Vein endothelial cell (primary cell): ENCODE measurements around the gene KBTBD12.

DNA sequence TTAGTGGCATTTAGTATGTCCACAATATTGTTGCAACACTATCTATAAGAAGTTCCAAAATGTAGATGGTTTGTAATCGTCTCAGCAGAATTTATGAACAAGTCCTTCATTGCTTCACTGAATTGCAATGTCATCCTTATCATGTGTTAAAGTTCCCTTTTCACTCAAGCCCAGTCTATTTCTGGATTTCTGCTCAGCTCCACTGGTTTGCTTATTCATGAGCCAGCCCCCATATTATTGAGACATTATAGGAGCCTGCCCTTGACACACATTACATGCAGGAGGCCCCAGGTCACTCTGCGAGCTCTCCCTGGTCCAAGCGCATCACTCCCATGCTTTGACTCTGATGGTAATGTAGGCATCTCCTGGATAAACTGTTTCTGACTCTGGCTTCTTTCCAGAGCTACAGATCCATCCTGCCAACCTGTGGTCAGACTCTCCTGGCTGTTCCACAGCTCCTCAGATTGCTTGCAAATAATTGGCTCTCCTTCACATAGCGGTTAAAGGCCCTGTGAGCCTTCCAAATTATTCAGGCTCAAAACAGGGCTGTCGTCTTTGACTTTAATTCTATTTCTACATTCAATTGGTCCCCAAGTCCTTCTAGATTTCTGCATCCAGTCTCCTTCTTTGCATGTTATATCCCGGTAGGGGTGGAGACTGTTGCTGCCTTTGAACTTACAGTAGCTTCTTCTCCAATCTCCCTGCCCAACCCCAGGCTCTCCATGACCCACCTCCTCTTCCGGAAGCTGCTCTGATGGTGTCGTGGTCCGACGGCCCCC is 57.0 kb downstream of the ABTB1 start:
- CAGE, long polyA plus RNA = no peak

GRCh38 chr3:127754695-127755494 is 67.4 kb downstream of the MGLL start:
- CAGE, long polyA plus RNA = no peak

GRCh38 chr3:127759408-127760026 is 62.8 kb downstream of the MGLL start:
- CAGE, long polyA plus RNA = no peak

DNA sequence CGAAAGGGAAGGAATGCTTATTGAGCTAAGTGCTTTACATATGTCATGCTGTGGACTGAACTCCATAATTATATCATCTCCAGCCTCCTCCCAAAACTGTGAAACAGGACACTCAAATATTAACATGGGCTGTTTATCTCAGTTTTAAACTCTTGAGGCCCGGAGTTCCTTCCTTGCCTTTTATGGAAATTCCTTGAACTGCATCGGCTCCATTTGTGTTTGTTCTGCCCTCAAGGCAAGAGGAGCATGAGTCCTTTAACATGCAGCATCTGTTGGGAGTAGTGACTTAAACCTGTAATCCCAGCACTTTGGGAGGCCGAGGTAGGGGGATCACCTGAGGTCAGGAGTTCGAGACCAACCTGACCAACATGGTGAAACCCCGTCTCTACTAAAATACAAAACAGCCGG is 30.8 kb downstream of the MGLL start:
- CAGE, long polyA plus RNA = no peak

GRCh38 chr3:127914105-127914408 is 975 bp upstream of the KBTBD12 start:
- CAGE, long polyA plus RNA = no peak

GRCh38 chr3:127914995-127916105 is at the start of gene KBTBD12:
TSS of gene KBTBD12 (plus strand) at chr3:127915232.
- CAGE, long polyA plus RNA = no peak

DNA sequence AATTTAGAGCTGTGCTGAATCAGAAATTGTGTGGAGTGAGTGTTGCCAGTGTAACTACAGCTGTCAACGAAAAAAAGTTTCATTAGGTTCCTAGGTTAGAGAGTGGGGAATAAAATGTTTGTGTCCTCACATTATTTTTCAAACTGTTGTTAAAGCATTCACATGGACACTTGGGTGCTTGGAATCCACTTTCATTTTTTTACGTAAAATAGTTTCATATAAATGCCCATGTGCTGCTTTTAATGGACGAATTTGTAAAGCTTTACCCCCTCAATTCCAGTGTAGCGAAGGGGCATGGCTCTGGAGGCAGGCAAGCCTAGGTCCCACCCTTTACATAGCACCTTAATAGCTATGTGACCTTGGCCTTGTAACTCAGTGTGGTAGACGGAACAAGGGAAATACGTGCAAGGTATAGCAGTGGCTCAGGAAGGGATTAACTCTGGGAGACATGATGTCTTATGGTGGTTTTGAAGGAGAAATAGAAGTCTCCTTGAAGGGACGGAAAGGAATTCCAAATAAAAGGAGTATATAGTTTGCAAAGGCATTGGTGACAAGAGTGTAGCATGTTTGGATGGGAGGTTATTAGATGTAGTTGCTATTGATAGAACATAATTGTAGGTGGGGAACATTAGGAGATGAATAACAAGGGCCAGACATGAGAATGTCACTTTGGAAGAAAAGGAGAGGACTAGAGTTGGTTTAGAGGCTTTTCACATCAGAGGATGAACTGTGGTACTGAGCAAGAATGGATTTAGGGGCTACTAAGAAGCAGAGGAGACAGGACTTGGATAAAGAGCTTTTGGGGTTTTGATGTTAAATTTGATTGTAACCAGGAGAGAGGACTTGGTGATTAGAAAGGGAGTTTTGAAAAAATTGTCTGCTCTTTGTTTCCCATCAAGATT is 1.5 kb downstream of the SEC61A1 start:
- CAGE, long polyA plus RNA = no peak

DNA sequence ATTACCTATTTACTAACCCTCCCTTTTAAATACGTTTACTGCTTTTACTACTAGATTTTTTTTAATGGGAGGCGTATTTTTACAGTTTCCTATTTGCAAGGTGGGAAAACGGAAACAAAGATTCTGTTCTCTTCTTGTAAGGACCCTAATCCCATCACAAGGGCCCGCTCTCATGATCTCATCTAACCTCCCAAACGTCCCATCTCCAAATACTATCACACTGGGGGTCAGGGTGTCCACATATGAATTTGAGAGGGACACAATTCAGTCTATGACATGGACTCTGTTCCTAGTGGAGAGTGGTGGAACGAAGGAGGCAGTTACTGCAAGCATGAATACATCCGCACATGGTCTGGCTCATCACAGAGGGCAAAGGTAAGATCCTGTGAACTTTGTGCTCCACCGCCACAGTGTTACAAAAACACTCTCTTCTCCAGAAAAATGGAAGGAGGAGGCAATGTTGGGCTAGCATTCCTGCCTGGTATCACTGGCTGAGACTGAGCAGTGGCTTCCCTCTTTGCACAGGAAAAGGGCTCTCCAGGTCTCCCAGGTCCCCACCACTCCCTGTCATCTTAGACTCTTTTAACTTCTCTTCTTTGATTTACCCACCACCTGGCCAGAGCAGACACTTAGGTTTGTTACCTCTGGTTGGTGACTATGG is 1.6 kb upstream of the EEFSEC start:
- CAGE, long polyA plus RNA = no peak

- CAGE, long polyA plus RNA = no peak
These were observed 97.4 kb downstream of the DNAJB8 start for GRCh38 chr3:128369177-128369879.

DNA sequence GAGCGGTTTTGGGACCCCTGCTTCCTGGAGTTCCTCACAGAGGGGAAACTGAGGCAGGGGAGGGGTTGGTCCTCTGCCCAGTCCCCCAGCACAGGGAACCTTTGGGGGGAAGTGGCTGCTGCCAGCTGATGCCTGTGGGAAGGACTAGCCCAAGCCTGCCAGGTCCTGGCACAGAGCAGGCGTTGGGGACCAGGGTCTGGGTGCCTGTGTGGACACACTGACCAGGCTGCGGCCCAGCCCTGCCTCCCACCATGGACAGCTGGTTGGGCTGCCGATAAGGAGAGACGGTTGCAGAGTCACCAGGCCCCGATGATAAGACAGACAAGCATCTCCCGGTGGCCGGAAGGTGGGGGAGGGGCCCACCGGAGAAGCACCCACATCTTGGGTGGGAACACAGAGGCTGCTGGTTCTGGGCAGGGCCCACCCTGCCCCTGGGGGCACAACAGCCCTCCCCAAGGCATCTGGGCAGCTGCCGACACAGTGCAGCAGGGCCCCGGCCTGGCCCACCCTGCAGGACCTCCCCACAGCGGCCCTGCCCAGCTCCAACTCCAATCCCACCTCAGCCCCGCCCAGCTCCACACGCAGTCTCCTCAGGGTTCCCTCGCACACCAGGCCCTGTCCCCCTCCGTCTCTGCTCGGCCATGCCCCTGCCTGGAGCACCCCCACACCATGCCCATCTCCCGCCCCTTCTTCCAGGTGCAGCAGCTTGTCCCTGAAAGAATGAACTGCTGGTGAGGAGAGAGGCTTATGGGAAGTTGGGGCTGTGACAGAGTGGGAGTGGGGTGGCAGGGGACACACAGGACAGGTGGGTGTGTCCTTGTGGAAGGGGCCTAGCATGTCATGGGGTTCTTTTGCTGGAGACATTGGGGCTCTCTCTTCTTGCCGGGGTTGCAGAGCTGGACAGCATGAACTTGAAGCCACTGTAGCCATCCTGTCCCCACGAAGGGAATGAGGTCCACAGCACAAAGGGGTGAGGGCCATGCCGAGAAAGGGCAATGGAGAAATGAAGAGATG is 50.6 kb downstream of the DNAJB8 start:
- CAGE, long polyA plus RNA = no peak

DNA sequence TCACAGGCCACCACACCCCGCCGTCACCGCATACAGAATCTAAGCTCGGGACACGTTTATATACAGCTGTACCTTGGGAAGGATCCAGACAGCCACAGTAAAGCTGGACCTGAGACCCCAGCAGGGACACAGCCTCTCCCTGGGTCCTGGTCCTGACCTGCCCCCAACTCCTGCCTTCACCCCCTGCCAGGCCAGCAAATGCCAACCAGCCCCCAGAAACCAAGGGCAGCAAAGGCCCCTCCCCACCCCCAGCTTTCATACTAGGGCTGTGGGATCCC is 13.0 kb upstream of the DNAJB8 start:
- CAGE, long polyA plus RNA = no peak

DNA sequence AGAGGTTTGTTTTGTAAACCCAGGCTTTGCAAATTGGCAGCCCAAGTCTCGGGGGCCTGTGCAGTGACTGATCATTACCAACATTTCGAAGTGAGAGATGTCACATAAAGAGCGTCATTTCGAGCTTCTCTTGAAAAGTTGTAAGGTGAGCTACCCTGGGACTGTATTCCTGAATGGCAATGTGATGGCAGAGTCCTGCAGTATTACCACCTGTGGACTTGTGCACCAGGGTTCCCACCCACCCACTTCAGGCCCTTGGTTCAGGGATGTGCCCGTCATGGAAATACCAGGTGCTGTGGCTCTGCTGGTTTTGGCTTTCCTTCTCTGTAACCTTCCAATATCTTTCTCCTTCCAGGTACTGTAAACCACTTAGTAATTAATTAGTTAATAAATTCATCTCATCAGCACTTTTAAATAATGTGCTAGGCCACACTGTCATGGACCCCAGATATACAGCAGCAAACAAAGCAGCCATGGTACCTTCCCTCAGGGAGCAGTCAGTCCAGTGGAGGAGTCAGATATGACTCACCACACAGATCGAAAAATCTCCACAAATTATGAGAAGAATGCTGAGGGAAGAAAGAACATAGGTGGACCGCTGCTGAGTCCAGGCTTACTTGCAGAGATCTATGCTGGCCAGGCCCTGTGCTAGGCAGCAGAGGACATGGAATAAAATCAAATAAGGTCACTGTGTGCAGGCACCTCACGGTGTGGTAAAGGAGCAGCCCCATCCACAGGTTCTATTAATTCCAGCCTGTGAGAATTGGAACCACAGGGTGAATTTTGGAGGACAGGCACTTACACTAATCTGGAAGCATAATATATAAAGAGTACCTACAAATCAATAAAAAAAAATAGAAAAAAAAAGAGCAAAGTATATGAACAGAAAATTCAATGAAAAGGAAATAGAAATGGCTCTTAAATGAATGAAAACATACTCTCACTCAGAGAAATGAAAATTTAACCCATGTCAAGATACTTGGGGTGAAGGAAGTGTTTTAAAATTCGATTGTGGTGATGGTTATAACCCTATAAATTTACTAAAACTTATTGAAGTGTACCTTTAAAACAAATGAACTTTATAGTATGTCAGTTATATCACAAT is 6.9 kb upstream of the GATA2 start:
- CAGE, long polyA plus RNA = no peak

GRCh38 chr3:128573465-128573811 is 77.2 kb downstream of the RPN1 start:
- CAGE, long polyA plus RNA = no peak

- CAGE, long polyA plus RNA = no peak
These were observed 32.8 kb downstream of the RPN1 start for GRCh38 chr3:128617503-128618454.

GRCh38 chr3:128649241-128649870 is 1.3 kb downstream of the RPN1 start:
- CAGE, long polyA plus RNA = no peak

DNA sequence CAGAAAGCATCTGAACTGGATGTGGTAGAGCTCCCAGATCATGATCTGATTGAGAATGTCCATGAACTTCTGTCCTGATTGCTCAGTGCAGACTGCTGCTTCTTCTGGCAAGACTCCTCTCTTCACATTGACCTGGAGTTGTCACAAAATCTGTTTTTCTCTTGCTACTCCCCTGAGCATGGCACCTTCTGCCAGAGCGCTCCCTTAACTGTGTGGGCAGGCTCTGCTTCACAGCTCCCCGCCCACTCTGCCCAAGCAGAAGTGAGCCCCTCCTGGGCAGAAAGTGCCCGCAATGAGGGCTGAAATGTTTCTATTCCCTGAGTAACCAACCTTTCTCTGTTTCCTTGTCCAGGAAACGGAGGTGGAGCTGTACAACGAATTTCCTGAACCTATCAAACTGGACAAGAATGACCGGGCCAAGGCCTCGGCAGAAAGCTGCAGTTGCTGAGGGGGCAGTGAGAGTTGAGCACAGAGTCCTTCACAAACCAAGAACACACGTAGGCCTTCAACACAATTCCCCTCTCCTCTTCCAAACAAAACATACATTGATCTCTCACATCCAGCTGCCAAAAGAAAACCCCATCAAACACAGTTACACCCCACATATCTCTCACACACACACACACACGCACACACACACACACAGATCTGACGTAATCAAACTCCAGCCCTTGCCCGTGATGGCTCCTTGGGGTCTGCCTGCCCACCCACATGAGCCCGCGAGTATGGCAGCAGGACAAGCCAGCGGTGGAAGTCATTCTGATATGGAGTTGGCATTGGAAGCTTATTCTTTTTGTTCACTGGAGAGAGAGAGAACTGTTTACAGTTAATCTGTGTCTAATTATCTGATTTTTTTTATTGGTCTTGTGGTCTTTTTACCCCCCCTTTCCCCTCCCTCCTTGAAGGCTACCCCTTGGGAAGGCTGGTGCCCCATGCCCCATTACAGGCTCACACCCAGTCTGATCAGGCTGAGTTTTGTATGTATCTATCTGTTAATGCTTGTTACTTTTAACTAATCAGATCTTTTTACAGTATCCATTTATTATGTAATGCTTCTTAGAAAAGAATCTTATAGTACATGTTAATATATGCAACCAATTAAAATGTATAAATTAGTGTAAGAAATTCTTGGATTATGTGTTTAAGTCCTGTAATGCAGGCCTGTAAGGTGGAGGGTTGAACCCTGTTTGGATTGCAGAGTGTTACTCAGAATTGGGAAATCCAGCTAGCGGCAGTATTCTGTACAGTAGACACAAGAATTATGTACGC is 66.0 kb upstream of the ACAD9 start:
- CAGE, long polyA plus RNA = no peak

DNA sequence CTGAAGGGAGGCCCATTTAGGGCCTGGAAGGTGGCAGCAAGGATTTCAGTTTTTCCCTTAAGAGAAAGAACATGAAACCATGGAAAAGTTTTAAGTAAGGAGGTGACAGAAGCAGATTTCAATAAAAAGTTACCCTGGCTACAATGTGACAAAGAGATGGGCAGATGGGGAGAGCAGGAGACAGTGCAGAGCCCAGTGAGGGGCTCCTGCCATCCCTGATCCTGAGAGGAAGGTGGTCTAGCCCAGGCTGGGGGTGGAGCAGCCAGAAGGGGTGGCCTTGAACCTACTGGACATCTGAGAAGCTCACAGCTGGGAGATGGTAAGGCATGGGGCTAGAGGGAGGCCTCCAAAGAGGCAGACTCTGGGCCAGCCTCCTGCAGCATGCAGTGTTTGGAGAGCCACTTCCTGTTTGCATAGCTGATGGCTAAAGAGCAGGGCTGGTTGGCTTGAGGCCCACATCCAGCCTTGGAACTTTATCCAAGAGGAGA is 4.4 kb downstream of the EFCC1 start:
- CAGE, long polyA plus RNA = no peak

DNA sequence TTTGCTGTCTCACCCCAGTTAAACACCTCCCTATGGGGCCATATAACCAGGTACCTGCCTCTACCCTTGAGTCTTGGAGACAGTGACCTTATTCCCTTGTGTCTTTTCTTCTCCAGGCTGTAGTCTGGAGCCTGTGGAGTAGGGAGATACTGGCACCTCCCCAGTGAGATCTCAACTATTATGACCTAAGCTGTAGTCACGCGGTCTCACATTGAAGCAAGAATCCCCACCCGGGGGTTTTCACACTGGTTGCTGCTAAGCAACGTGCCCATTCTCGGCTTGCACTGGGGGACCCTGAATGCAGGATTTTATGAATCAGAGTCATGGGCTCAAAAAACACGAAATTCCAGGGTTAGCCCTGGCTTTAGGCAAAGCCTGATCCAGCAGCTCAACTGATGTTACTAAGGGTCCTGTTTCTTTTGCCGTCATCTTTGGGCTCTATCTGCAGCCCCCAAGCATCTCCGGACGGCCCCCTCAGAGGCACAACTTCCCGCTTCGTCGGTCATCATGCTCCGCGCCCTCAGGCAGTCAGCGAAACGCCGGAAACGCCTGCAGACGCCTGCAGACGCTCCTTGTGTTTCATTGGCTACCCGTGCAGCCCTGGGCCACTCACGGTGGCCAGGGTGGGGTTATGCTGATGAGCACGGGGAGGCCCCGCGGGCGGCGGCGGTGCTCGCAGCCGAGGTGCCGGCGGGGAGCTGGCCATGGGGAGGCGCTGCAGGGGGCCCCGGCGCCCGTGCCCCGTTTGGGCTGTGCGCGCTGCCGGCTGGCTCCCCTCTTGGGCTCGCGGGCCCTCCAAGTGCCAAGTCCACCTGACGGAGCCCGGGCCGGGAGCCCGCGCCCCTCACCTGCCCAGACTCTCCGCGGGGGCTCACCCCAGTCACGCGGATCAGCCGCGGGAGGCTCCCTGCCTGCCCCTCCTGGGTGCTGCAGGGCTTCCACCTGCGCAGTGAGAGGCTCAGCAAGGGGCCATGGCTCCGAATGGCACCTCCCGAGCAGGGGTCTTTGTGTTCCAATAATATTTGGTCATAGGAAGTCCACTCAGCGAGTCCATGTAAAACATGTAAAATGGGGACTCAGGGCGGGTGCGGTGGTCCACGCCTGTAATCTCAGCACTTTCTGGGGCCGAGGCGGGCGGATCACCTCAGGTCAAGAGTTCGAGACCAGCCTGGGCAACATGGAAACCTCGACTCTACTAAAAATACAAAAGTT is 25.9 kb downstream of the EFCC1 start:
- CAGE, long polyA plus RNA = no peak

- CAGE, long polyA plus RNA = no peak
These were observed 8.5 kb upstream of the GP9 start for GRCh38 chr3:129052069-129052452.

DNA sequence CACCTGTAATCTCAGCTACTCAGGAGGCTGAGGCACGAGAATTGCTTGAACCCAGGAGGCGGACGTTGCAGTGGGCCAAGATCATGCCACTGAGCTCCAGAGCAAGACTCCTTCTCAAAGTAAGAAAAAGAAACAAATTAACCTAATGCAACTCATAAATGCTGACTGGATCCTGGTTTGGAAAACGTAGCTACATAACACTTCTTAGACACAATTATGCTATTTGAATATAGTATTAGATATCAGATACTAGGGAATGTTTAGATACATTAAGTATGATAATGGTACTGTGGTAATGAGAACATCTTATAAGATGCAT is 5.7 kb upstream of the ISY1 start:
- CAGE, long polyA plus RNA = no peak